Diencephalon (tissue), 2 donors: ENCODE data around the genes PRUNE1 and C1orf56.

DNA sequence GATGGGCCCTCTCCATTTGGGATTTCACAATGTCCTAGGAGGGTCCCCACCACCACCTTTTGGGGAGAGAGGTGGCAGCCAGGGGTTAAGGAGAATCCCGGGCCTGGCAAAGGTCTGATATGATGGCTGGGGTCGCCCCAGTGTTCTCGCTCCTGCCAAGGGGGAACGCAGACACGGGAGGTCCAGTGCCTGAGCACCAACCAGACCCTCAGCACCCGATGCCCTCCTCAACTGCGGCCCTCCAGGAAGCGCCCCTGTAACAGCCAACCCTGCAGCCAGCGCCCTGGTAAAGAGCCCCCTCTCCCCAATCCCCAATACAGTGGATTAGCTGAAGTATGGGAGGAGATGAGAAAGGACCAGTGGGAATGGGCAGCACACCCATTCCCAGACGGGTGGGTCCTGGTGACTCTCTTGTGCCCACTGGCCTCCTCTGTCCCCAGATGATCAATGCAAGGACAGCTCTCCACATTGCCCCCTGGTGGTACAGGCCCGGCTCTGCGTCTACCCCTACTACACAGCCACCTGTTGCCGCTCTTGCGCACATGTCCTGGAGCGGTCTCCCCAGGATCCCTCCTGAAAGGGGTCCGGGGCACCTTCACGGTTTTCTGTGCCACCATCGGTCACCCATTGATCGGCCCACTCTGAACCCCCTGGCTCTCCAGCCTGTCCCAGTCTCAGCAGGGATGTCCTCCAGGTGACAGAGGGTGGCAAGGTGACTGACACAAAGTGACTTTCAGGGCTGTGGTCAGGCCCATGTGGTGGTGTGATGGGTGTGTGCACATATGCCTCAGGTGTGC is 10.6 kb downstream of the ADAMTSL4 start:
- RAMPAGE, long total RNA = no peak

DNA sequence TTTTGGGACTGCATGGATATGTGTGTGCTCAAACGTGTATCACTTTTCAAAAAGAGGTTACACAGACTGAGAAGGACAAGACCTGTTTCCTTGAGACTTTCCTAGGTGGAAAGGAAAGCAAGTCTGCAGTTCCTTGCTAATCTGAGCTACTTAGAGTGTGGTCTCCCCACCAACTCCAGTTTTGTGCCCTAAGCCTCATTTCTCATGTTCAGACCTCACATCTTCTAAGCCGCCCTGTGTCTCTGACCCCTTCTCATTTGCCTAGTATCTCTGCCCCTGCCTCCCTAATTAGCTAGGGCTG is 11.2 kb downstream of the ADAMTSL4 start:
- RAMPAGE, long total RNA = no peak

DNA sequence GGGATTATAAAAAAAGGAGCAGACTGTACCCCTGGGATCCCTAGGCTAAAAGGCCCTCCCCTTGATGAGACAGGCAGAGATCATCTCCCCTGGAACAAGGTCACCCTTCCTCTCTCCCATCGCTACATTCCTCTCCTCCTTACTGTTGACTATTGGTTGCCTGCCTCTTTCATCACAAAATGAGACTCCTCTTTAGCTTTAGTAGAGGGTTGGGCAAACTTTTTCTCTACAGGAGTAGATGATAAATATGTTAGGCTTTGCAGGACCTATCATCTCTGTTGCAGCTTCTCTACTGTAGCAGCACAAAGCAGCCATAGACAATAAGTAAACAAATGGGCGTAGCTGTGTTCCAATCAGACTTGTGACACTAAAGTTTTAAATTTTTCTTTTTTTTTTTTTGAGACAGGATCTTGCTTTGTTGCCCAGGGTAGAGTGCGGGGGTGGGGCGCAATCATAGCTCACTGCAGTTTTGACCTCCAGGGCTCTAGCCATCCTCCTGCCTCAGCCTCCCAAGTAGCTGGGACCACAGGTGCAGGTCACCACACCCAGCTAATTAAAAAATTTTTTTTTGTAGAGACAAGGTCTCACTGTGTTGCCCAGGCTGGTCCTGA is 15.0 kb downstream of the ADAMTSL4 start:
- RAMPAGE, long total RNA = no peak

DNA sequence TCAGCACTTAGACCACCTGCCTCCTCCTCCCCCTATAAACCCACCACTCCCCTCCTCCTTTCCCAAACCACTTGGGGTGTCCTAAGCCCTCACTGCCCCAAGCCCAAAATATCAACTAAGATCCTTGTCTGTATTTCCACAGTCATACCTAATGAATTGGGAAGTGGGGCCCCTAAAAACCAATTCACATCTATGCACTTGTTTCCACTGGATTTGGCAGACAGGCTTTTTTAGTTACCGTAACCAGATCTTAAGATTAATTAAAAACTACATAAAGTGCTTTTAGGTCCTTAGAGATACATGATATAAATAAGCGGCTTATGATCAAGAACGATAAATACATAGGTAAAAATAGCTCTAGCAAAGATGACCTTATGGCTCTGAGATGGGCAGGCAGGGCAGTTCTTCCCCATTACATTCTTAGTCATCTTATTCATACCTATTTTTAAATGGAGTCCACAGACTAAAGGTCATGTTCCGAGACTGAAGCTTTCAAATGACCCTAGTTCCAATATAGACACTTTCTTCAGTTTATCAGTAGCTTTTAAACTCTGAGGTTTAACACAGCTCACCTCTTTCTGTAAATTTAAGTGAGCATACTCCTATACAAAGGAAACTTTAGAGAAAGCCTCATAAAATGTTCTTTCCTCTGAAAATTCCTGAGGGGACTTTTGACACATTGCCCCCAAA is 4.4 kb downstream of the MCL1 start:
- RAMPAGE, long total RNA = no peak

- RAMPAGE, long total RNA = no peak
Measured at GRCh38 chr1:150615445-150616325, 13.7 kb downstream of the ENSA start.

GRCh38 chr1:150621892-150623086 is 7.1 kb downstream of the ENSA start:
- RAMPAGE, long total RNA = no peak

- RAMPAGE, long total RNA = no peak
Measured at GRCh38 chr1:150843431-150843908, 32.9 kb downstream of the ARNT start.

GRCh38 chr1:150875839-150876089 is 635 bp downstream of the ARNT start:
- RAMPAGE, long total RNA = no peak

GRCh38 chr1:151008060-151008890 is at the start of gene PRUNE1:
TSS of gene PRUNE1 (plus strand) at chr1:151008449.
- RAMPAGE, long total RNA = start-site peak on the plus strand at chr1:151008449-151008555, 266 and 125 reads in 2 replicates

GRCh38 chr1:151008891-151009455 is 724 bp downstream of the PRUNE1 start:
- RAMPAGE, long total RNA = no peak

GRCh38 chr1:151047561-151048466 is at the start of gene C1orf56:
TSS of gene C1orf56 (plus strand) at chr1:151047751.
- RAMPAGE, long total RNA = no peak

DNA sequence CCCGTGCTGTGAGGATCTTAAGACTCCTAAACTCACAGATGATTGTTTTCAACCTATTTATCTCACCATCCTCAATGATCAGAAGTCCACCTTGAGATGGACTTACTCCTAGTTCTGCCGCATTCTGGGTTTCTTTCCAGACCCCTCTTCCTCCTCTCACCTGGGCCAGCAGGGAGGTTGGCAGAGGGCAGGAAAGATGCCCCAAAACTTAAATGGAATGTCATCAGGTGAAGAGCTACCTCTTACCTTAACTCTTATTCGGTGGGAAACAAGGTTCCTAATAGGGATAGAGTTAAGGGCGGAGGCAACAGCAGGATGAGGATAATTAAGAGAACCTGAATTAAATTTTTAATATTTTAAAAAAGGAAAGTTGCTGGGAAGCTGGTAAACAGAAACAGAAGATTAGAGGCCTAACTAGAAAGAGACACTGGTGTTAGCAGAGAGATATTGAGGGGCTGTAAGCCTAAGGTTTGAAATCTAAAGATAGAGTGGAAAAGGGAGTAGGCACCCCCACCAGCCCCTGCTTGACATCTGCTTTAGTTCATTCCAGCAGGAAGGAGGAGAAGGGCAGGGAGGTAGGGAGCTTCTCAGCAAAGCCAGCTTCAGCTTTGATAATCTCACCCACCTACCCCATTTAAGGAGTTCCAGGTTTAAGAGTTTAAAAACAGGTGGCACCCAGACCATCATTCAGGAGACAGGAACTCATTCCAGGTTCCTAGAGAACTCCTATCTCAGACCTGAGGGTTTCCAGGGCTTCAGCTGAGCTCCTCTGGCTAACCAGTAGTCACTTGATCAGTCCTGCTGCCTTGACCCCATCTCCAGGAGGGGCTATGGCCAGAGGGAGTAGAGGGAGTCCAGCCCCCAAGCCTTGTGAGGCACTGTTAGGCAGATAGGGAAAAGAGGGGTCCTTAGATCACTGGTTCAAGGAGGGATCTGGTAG is 5.1 kb downstream of the C1orf56 start:
- RAMPAGE, long total RNA = no peak

- RAMPAGE, long total RNA = no peak
Measured at GRCh38 chr1:151130981-151131881, 15.2 kb downstream of the SEMA6C start.

- RAMPAGE, long total RNA = no peak
Measured at GRCh38 chr1:151293579-151294058, 11.5 kb downstream of the ZNF687 start.

GRCh38 chr1:151306098-151306354 is 21.2 kb downstream of the PI4KB start:
- RAMPAGE, long total RNA = no peak

GRCh38 chr1:151401022-151401709 is 1.8 kb downstream of the PSMB4 start:
- RAMPAGE, long total RNA = no peak

DNA sequence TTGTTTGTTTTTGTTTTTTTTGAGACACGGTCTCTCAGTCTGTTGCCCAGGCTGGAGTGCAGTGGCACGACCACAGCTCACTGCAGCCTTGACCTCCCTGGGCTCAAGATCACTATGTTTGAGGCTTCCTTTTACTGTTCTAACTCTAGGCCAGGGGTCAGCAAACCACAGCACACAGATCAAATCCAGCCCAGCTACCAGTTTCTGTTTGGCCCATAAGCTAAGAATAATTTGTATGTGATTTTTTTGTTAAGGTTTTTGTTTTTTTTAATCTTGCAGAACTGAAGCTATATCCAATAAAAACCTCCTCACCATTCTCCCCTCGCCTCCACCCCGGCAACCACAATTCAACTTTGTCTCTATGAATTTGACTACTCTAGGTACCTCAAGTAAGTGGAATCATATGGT is 25.8 kb downstream of the PSMB4 start:
- RAMPAGE, long total RNA = no peak

- RAMPAGE, long total RNA = no peak
Measured at GRCh38 chr1:151514598-151514929, 3.4 kb downstream of the CGN start.

DNA sequence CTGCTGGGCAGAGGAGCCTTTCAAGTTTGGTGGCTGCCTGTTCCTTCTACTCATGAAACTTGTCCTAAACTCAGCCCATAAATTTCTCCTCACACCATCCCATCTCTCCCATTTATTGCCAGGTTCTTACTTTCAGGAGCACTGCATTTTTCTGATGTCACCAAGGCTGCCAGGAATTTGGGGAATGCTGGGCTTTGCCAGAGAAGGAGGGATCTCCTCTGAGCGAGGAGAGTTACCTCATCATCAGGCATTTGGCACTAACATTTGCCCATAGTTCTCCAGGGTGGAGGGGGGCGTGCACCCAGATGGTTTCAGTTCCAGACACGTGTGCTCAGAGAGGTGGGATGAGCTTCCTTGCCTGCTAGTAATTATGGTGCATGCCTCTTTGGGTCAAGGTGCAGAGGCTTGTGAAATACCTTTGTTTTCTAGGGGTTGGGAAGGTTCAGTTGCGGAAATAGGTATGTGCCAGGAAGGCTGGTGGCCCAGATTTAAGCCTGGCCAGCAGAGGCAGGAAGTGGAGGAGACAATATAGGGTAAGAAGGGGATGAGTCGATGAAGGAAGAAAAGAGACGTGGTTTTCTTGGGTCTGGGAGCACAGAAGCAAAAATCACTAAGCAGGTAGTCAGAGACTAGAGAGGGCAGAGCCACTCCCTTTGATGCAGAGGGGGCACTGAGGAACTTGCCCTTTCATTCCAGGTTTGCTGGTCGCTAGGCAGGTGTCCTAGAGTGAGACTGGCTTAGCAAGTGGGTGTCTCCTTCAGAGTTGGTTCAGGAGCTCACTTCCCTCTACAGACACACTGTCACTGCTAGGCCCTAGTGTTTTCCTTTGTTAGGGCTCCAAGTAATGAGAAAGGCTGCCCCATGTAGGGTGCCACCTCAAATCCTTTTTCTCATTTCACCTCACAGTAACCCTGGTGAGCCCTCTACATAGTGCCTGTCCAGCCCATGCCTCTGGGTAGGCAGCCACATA is 7.2 kb downstream of the TUFT1 start:
- RAMPAGE, long total RNA = no peak

DNA sequence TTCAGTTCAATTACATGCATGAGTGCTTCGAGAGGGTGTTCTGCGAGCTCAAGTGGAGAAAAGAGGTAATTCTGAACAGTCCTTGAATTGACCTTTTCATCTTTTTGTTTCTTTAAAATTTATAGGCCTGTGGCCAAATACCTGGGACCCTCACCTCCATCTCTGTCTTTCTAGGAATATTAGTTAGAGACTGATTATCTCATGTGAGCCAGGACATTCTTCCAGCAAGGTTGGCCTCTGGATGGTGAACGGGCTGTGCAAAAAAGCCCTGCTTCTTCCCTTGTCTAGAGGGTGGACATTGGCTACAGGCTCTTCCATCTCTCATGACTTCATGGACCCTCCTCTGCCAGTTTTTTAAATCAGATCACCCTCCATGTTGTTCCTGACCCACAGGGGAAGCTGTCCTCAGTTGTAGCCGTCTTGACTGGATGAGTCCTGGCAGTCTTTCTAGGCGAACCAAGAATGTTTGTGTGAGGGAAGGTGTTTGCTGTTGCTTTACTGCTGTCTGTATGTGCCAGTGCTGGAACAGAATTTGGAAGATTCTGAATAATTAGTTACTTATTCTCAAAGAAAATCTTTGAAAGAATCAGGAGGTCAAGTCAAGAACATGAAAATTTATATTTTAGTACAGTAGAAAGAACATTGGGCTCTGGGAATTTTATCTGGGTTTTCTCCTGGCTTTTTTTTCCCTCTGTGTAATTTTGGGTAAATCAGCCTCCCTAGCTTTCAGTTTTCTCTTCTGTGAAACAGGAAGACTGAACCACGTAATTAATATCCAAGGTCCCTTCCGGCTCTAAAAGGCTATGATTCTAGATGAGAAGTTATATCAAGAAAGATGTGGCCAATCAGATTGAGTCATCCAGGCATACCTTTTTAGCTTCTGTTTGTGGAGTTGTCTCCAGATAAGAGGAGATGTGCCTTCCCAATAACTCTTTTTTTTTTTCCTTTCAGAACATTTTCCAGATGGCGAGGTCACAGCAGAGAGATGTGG is 22.9 kb downstream of the CELF3 start:
- RAMPAGE, long total RNA = no peak